NALM6 (cell line): ENCODE measurements around a stretch of chr21.

DNA sequence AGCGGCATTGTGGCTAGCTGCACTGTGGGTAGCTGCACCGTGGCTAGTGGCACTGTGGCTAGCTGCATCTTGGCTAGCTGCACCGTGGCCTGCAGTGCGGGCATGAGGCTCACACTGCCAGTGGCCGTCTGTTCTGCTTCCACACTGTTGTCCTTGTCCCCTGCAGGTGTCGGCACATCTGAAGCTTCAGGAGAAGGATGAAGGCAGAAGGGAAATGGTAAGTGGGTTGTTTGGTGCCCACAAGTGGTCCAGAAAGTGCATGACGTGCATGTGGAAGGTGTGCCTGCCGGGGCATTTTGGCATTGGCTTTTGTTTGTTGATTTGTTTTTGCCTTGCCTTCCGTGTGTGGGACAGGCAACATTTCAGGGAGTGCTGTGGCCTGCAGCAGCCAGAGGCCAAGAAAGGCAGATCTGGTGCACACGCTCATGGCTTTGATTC, 38.5 kb downstream of the TFF3 start:
- PRO-cap: no peak

- PRO-cap: no peak
These were observed 35.0 kb downstream of the TFF3 start for GRCh38 chr21:42279984-42280858.

GRCh38 chr21:42499259-42499978, 3.4 kb upstream of the RSPH1 start:
- PRO-cap: no peak

DNA sequence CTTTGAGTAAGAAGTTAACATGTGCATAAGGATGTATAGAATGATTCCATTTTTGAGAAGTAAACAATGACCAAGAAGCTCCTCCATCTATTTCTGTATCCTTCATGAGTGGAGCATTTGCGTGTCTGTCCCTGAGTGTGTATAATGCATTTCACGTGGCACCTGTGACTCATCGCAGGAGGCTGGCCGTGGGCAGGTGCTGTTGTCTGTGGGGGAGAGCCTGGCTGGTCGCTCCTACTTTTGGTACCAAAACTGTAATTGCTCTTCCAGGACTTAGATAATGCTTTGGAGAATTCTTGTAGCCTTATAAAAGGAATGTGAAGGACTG, 16.5 kb downstream of the SLC37A1 start:
- PRO-cap: no peak

GRCh38 chr21:42577112-42578419, 63.9 kb downstream of the SLC37A1 start:
- PRO-cap: no peak

GRCh38 chr21:42593731-42594254, 59.6 kb upstream of the PDE9A start:
- PRO-cap: no peak

GRCh38 chr21:42614769-42615281, 38.6 kb upstream of the PDE9A start:
- PRO-cap: no peak

- PRO-cap: no peak
These were observed 37.0 kb upstream of the PDE9A start for GRCh38 chr21:42616366-42616913.

DNA sequence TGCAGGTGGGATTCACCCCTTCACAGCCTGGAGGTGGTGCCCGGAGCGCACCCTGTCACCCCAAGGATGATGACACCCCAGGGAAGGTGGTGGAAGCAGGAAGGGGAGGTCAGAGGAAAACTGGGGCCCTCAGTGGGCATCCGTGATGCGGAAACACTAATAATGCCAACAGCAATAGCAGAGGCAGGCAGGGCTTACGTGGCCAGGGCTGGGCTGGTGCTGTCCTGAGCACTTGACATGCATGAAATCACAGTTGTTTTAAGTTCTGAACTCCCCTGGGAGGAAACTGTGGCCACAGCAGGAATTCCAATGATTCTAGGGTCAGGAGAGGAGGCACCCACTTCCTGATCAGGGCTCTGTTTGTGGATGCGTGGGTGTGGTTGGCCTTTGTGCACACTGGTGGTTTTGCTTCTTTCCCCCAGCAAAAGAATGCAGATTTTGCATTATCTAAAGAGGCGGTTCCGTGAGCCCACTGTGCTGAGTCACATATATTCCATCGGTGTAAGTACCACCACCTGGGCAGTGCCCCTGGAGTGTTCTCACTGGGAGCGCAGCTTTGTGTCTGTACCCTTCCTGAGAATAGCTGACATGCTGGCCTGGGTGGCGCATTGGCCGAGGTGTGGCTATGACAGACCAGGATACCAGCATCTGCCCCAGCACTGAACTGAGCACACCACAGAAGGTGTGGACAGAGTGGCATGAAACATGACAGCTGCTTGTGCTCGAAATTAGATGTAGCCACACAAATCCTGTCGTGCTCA, 70.9 kb downstream of the PDE9A start:
- PRO-cap: no peak

- PRO-cap: no peak
These were observed 15.9 kb downstream of the PKNOX1 start for GRCh38 chr21:42990076-42990922.

DNA sequence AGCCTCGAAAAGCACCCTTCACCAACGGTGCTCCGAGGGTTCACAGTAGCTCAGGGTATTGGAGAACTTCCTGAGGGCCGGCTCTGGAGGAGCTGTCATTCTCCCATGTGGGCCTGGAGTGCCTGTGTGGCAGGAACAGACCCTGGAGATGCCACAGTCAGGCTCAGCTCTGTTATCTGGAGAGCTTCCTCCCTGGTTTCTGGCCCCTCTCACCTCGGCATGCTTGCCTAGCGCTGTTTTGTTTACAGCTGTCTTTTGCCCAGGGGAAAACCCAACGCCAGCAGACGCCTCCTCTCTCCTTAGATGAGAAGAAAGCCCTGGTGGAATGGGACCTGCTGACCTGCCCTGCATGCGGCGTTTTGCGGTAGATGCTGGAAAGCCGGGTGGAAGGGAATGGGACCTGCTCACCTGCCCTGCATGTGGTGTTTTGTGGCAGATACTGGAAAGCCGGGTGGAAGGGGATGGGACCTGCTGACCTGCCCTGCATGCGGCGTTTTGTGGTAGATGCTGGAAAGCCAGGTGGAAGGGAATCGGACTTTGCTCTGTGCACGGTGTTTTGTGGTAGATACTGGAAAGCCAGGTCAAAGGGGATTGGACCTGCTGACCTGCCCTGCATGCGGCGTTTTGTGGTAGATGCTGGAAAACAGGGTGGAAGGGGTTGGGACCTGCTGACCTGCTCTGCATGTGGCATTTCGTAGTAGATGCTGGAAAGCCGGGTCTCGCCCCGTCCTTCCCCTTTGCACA, 105.0 kb downstream of the CRYAA start:
- PRO-cap: no peak

DNA sequence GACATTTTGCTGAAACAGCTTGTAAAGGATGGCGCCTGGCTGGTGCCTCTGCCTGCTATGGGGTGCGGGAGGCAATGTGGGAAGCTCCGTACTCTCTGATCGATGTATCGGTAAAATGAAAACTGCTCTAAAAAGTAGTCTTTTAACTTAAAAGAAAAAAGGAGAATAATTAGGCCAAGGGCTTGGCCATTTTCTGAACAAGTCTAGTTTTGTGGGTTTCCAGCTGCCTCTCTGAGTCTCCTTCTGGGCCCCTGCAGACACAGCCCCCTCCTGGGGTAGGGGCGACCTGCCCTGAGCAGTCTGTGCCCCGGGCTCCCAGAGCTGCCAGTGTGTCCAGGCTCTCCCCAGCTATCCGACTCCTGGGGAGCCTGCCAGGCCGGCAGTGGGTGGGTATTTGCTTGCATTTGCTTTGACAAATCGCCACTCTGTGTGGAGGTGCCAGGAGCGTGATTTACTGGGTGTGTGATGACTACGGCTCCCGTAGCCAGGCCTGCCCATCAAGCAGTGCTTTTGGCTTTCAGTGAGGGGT, 36.5 kb upstream of the SIK1 start:
- PRO-cap: no peak

- PRO-cap: no peak
These were observed 44.8 kb downstream of the H2BC12L start for GRCh38 chr21:43609586-43610416.

DNA sequence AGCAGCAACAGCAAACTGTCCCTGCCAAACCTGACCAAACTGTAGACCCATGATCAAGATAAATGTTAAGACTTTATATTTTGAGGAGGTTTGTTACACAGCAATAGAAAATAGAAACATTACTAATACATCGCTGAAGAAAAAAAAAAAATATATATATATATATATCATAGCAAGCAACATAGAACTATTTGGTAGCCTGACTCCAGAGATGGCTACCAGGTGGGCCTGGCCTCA, 43.5 kb downstream of the HSF2BP start:
- PRO-cap: no peak

DNA sequence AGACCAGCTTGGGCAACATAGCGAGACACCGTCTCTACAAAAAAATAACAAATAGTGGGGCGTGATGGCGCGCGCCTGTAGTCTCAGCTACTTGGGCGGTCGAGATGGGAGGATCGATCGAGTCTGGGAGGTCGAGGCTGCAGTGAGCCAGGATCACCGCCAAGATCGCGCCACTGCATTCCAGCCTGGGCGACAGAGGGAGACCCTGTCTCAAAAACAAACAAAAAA, 277 bp downstream of the HSF2BP start:
- PRO-cap: no peak

- PRO-cap: no peak
These were observed 15.6 kb downstream of the RRP1B start for GRCh38 chr21:43674964-43675397.

- PRO-cap: no peak
These were observed 15.9 kb downstream of the PDXK start for GRCh38 chr21:43734722-43735277.

DNA sequence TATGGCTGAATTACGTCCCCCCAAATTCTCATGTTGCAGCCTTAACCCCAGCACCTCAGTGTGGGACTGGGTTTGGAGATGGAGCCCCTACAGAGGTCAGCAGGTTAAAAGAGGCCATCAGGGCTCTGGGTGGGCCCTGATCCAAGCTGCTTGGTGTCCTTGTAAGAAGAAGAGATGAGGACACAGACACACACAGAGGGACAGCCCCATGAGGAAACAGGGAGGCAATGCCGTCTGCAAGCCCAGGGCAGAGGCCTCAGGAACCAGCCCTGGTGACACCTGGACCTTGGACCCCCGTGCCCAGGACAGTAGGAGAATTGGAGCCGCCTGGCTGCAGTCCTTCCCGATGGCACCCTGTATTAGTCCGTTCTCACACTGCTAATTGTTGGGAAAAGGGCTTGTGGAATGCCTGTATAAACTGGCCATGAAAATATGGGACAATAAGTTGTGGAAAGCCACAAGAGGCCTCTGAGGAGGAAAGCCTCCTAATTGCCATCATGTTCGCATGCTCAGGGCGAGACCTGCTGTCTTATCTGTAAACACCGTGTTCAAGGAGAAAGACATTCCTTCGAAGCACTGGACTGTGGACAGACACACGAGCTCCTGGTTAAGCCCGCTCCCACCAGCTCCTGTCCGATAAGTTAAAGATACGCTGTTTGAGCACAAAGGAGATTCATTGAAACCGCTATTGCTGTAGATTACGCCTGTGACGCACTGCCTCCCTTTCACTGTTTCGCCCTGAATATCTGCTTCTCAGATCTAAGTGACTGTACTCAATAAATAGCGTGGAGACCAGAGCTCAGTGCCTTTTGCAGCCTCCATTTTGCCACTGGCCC, 19.4 kb downstream of the PDXK start:
- PRO-cap: no peak

- PRO-cap: no peak
These were observed 20.8 kb downstream of the RRP1 start for GRCh38 chr21:43810061-43810695.

DNA sequence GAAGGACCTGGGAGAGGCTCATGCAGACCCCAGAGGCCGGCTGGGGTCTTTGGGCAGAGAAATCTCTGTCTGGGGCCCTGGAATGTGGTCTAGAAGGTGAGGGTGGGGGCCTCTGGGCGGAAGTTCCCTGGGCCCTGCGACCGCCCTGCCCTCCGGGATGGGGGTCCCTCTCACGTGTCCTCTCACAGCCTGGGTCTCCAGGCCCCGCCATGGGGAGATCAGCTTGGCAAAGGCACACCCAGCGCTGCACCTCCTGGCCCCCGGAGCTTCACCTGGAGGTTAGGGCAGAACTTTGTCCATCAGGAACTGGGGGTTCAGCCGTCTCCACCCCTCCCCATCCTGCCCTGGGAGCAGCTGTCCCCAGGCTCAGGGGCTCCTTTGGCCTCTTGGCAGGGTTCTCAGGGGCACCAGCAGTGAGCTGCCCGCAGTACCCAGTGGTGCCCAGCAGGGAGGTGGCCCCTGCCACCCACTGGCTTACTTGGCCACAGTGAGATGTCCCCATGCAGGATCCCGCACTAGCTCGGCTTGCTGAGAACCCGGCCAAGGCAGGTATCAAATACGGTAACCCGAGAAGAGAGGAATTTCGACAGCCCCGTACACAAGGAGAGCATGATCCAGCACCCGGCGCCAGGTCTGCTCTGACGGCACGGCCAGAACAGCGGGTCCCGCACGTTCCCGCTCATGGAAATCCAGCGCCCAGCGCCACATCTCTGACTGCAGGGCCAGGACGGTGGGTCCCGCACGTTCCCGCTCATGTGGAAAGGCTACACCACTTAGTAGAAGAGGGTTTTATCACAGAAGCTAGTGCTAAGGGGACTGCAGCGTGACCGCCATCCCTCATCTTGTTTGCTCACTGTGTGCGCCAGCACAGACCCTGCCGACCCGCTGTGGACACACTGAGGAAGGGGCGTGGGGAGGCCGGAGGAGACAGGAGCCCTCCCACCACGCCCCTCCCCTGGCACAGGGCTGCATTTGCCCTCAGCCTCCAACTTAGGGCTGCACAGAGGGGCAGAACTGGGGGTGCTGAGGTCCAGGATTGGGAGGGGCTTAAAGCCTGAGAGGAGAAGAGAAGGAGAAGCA, 36.8 kb downstream of the RRP1 start:
- PRO-cap: no peak